Hepatocyte (in vitro differentiated cells and primary cell): ENCODE measurements around a stretch of chr2.

GRCh38 chr2:215348687-215349401, 37.0 kb downstream of the ATIC start:
- RAMPAGE, long total RNA = no peak
- RRBS = no CpG with 5 or more reads among the region's 11 CpGs

DNA sequence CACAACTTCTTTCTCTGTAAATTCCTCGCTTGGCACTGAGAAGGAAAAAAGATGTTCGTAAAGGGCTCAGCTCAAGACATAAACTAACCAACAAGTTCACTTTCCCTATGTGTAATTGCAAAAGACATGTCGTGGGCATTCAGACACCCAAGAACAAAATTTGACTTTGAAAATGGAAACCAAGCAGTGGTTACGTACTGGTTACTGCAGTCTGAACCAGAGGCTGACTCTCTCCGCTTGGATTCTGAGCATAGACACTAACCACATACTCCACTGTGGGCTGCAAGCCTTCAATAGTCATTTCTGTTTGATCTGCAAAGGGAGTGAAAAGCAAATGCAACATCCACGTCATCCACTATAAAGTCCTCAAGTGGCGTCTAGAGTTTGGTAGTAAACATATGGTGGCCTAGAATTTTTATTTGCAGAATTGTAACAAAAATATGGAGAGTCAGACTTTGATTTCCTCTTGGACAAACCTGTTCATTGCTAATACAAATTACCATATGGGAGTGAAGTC, 53.8 kb downstream of the FN1 start:
- RAMPAGE, long total RNA = no peak
- RRBS = no CpG with 5 or more reads among the region's 7 CpGs

DNA sequence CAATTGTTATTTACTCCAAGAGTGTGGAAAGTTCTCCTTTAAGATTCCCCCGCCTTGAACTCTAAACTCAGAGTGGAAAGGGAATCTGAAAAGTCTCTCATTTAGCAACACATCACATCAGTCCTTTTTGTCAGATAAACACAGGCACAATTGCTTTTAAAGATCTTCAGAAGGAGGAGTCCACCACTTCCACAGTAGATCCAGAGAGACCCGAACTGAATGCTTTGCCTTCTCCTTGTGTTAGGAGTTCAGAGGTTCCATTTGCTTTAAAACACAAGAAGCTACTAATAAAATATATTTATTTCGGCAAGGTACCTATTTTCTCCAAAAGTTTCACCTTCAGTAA, 1.3 kb upstream of the FN1 start:
- RAMPAGE, long total RNA = no peak
- RRBS = no CpG with 5 or more reads among the region's 3 CpGs

- RAMPAGE, long total RNA = no peak
- RRBS = no CpG with 5 or more reads among the region's 4 CpGs
These were observed 245.2 kb upstream of the FN1 start for GRCh38 chr2:215681020-215681607.

DNA sequence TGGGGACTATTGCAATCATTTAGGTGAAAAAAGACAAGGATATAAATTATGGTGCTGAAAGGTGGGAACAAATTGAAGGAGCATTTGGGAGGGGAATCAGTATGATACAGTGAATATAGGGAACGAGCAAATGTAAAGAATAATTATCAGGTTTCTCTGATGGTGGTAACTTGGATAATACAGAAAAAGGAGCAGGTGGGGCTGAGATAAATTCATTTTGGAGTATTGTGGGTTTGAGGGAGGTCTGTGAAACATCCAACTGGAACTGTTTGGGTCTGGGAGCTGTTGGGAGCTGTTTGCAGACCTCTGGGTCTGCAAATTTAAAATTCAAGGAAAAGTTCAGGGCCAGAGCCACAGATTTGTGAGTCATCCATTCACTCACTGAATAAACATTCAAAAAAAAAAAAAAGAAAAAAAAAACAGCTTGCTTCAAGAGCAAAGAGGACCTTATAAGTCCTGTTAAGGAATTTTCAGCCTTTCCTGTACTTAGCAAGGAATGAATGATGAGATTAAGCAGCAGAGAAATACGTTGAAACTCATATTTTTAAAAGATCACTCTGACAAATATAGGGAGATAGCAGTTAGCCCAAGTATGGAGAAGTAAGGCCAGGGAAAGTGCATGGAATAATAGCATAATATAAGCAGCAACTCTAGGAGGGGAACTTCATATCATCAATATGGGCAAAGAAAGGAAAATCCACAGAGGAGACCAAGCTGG, 257.6 kb upstream of the FN1 start:
- RAMPAGE, long total RNA = no peak
- RRBS = no CpG with 5 or more reads among the region's 2 CpGs

GRCh38 chr2:215702207-215702471, 266.3 kb upstream of the FN1 start:
- RAMPAGE, long total RNA = no peak
- RRBS = no CpG with 5 or more reads among the region's 5 CpGs

DNA sequence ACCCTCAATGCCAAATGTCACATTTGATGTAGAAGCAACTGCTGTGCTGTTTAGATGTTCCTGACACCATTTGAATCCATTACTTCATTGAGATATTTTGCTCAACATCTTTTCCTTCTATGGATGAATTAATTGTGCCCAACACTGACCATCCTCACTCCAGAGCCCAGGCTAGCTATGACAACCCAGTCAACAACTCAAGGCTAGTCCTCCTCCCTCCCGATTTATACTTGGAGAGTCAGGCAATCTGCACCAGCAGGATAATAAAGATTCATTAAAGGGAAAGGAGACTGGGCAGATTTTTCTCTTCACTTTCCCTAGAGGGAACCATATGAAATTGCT, 240.2 kb downstream of the MREG start:
- RAMPAGE, long total RNA = no peak
- RRBS = no CpG with 5 or more reads among the region's 1 CpG

- RAMPAGE, long total RNA = no peak
- RRBS = no CpG with 5 or more reads among the region's 3 CpGs
These were observed 134.9 kb downstream of the MREG start for GRCh38 chr2:215878483-215878915.

- RAMPAGE, long total RNA = no peak
- RRBS = no CpG with 5 or more reads among the region's 5 CpGs
These were observed 109.1 kb downstream of the MREG start for GRCh38 chr2:215904316-215904642.

GRCh38 chr2:216057579-216058383, 23.8 kb downstream of the PECR start:
- RAMPAGE, long total RNA = no peak
- RRBS = no CpG with 5 or more reads among the region's 7 CpGs

DNA sequence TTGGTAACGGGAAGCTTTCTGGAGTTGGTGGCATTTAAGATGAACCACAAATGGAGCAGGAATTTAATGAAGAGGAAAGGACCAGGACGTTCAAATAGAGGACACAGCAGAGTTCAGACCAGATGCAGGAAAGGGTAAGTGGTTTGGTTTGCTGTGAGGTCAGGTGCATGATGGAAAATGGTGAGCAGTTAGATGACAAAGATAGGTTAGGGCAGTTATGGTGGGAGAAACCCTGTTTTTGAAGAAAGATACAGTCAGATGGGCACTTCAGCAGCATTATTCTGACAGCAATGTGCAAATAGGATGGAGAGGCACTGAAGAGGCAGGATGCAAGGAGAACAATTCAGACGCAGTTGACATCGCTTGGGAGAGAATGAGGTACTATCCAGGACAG, 111.5 kb downstream of the XRCC5 start:
- RAMPAGE, long total RNA = no peak
- RRBS = no CpG with 5 or more reads among the region's 4 CpGs

DNA sequence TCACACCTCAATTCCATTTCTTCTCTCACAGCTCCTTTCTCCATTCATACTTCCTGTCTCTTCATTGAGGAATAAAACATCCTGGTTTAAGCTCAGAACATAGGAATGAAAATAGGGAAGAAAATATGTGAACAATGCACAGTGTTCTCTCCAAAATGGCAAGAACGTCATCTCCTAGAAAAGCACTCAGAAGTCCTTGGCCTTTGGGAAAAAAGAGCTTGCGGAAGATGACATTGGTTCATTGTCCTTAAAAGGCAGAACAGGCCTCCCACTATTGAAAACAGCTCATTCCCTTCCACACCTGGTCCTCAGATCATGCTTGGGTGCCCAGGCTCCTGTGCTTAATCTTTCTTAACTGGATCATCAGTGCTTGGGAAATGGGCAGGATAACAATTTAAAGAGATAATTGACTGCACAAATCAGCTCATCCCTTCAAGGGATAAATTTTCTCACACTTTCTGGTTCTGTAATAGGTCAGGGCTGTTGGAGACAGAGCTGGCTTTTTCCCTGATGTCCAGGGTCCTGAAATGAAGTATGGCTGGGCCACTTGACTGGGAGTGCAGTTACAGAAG, 69.2 kb downstream of the MARCHF4 start:
- RAMPAGE, long total RNA = no peak
- RRBS = no CpG with 5 or more reads among the region's 2 CpGs

DNA sequence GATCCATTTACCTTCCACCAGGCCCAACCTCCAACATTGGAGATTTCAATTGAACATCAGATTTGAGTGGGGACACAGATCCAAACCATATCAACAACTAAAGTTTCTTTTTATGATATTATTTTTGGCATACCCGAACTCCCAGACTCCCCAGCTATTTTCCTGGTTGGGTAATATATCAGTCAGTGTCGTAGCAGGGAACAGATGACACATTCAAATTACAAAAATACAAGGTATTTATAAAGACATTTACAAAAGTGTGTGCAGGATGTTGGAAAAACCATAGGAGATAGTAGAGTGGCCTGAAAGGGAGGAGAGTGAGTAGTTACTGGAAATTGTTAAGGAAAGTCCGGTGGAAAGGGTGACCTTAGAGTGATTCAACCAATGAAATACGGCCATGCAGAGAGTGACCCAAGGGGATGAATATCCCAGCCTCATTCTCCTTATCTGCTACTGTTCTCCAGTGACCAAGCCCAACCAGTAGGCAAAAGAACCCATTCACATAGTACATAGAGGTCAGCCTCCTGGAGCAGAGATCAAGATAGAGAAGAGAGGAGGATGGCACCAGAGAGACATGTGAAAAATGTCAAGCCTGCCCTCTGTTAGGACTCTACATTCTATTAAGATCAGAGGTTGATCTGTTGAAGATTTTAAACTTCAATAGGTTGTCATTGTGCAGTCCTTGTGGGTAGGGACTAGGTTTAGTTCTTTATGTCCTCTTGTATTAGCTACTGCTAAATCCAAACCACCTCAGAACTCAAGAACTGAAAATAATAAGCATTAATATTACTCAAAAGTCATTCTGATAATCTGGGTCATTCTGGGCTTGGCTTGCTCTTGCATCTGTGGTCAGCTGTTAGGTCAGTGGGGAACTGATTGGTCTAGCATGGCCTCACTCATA, 9.1 kb downstream of the RPL37A start:
- RAMPAGE, long total RNA = no peak
- RRBS = no CpG with 5 or more reads among the region's 4 CpGs

DNA sequence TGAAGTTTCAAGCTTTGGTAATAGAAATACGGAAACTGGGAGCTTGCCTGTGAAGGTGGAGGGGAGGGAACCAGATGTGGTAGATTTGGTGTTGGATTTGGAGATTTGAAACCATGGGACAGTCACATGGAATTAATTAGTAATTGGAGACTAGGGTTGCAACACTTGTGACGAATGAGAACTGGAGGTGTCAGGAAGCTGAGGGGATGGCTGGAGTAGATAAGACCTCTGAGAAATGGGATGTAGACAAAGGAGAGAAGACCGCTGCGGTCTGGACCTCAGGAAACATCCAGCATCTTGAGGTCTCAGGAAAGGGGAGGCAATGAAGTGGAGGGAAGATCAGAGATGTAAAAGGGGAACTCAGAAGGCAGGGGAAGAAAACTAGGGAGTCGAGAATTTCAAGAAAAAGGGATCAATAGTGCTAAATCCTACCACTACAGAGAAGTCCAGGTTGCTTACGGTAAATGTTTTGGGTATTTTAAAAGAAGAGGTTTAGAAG, 46.9 kb downstream of the RPL37A start:
- RAMPAGE, long total RNA = no peak
- RRBS = no CpG with 5 or more reads among the region's 6 CpGs

DNA sequence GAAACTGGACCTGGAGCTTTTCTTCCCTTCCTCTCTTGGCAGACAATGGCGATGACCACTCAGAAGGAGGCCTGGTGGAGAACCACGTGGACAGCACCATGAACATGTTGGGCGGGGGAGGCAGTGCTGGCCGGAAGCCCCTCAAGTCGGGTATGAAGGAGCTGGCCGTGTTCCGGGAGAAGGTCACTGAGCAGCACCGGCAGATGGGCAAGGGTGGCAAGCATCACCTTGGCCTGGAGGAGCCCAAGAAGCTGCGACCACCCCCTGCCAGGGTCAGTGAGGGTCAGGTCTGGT, 27.2 kb downstream of the IGFBP2 start:
- RAMPAGE, long total RNA = no peak
- RRBS = no CpG with 5 or more reads among the region's 9 CpGs

DNA sequence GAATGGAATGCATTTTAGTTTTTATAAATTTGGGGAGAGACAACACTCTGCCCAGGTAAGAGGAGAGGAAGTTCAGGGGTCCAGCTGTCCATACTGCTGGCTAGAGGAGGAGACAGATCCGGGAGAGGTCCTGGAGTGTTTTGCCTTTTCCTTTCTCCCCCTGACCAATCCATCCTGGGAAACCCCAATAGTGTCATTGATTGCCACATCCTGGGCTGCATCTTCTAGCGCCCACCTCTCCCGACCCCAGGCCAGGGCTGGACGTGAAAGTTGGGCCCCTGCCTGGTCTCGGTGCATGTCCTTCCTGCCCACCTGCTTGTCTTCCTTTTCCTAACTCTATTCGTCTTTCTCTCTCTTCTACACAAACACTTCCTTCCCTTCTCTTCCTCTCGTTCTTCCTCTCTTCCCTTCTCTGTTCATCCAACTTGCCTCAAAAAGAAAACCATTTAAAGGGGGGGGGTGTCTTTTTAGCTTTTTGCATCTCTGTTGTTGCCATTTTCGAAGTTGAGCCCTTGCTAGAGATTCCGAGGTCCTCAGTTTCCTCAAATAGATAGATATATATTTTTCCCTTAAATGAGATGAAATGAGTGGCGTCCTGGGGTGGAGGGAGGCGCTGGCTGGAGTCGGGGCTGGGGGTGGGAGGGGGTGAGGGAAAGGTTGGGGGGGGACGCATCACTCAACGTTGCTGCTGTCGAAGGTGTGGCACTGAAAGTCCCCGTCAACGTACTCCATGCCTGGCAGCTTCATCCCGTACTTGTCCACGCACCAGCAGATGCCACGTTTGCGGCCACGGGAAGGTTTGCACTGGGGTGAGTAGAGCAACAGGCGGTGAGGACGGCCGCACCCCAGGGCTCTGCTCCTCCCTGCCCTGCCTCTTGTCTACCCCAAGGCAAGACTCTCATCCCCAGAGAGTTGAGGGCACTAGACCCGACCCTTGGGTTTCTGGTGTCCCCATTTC, 19.0 kb downstream of the IGFBP5 start:
- RAMPAGE, long total RNA = no peak
- RRBS = no CpG with 5 or more reads among the region's 26 CpGs

GRCh38 chr2:216711367-216711659, 16.0 kb upstream of the IGFBP5 start:
- RAMPAGE, long total RNA = no peak
- RRBS = no CpG with 5 or more reads among the region's 7 CpGs

DNA sequence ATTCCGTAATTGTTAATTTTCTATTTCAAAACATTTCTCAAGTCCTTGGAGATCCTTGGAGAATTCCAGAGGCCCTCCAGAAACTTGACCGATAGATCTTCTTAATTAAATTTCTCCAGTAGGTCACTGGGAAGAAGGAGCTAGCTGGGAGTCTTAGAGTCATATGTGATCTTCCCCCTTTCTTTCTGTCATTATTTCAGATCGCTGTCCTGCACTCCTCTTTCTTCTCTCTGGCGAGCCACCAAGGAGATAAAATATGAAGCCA, 19.9 kb upstream of the IGFBP5 start:
- RAMPAGE, long total RNA = no peak
- RRBS = no CpG with 5 or more reads among the region's 4 CpGs

DNA sequence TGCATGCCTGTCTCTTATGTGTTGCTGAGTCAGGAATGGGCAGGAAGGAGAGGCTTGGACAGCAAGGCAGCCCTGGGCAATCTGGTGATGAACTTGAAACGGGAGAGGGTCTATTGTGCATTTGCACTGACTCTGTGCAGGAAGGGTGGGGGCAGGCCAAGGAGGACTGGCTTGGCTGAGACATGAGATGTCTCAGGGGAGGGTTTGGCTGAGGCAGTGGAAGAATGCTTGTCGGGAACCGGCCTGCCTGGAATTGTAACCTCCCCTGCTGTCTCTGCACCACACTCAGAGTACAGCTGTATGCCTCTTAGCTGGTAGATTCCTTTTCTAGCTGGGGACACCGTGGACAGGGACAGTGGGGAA, 176.1 kb upstream of the TNP1 start:
- RAMPAGE, long total RNA = no peak
- RRBS = no CpG with 5 or more reads among the region's 4 CpGs

- RAMPAGE, long total RNA = no peak
- RRBS = no CpG with 5 or more reads among the region's 2 CpGs
These were observed 215.4 kb upstream of the TNP1 start for GRCh38 chr2:217075387-217075632.